GM12891 (cell line): Measurements from ENCODE around the gene BYSL.

DNA sequence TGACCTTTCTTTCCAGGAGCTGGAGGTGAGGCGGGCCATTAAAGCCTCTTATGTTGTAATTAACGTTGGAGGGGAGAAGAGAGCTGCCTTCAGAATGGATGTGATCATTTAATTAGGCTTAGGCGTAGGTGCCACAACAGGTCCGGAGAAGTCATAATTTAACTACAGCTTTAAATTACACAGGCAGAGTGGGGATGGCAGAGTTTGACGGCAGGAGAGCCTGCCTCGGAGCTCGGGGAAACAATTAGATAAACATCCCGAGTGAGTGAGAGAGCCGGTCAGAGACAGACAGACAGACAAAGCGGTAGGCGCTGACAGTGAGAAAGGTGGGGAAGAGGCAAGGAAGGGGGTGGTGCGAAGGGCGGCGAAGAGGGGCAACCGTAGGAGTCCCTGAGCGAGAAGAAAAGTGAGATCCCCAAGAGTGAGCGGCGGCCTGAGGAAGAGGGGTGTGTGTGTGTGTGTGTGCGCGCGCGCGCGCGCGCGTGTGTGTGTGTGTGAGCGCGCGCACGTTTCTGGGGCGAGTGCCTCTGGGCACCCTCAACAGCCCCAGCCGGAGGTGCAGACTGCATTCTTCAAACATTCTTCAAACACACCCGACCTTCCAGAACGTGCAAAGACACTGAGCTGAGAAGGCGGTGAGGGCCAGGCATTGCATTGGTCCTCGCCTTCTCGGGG, 76.4 kb upstream of the FOXP4 start:
- RRBS = no CpG with 5 or more reads among the region's 38 CpGs

DNA sequence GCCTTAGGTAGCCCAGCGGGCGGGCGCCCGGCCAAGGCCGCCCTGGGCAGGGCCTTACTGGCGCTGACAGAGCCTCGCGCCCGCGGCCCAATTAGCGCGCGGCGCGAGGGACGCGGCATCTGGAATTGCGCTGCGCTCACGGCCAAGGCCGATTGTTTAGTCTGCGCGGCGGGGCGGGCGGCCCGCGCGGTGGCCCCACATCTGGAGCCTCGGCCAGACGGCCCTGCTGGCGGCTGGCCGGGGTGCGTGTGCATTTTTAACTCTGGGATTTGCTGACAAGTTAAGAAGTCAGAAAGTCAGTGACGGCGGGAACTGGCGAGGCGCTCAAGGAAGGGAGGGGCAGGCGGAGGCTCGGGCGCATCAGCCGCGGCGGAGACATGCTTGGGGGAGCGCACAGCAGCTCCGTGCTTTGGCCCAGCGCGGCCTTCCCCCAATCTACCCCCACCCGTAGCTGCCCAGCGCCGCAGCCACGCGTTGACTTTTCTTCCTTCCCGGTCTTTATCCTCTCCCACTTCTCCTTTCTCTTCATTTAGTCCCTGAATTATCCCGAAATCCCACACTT, 41.0 kb upstream of the FOXP4 start:
- RRBS = no CpG with 5 or more reads among the region's 55 CpGs

DNA sequence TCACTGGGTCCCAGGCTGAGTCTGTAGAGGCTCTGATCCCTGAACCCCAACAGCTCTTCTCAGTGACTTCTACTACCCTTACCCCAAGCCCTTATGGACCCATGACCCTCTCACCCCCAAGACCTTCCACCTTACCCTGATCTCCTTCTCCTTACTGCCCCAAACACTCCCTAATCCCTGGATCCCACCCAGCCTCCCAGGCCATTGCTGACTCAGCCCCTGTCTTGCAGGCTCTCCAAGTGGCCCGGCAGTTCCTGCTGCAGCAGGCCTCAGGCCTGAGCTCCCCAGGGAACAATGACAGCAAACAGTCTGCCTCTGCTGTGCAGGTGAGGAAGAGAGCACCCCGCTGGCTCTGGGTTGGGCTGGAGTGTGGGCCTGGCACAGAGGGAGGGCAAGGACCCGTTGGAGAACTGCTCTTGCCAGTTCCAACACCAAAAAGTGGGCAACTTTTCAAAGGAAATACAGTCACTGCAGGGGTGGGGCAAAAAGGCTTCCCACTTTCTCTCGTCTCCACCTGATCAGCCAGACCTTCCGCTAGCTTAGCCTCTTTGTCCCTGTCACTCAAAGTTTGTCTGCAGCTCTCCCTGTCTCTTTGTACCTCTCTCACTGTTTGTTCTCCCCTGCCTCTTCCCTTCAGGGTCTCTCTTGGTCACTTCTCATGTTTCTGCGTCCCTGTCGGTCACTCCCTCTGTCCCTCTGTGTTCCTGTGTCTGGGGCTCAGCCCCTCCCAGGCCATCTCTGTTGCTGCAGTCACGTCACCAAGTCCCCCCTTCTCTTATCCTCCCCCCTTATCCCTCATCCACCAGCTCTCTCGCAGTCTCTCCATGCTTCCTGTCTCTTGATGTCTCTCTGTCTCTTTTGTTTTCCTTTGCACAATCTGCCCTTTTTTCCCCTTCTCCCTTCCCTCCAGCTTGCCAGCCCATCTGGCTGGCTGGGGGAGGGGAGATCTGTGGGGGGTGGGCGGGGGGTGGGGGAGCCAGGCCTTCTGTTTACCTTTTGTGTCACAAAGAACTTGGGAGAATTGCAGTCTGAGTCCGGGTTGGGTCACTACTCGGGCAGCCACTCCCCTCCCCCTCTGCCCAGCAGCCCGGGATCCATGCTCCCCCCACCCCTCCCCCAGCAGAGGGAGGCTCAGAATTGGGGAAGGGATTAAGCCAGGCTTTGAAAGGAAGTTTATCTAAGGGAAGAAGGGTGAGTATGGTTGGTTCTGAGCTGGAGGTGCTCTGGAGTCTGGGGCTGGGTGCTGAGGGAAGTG, 32.0 kb downstream of the FOXP4 start:
- RRBS = 79% methylated on average over 3 of the region's 13 CpGs

DNA sequence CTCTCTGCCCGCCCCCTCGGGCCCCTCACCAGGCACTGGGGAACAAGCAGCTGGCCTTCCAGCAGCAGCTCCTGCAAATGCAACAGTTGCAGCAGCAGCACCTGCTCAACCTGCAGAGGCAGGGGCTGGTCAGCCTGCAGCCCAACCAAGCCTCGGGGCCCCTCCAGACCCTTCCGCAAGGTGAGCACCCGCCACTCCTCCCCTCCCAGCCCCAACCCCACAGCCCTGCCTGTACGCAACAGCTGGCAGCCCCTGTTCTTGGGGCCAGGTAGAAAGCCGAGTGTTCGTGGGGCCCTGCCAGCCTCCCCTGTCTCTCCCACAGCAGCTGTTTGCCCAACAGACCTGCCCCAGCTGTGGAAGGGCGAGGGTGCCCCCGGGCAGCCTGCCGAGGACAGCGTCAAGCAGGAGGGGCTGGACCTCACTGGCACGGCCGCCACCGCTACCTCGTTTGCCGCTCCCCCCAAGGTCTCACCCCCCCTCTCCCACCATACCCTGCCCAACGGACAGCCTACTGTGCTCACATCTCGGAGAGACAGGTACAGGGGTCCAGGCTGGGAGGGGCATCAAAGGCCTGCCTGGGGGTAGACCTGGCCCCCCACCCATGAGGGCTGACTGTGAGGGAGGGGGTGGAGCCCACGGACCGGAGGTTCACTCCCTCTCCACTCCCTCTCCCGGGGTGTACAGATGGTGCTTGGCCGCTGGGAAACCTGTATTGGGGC, 41.0 kb downstream of the FOXP4 start:
- RRBS = no CpG with 5 or more reads among the region's 23 CpGs

DNA sequence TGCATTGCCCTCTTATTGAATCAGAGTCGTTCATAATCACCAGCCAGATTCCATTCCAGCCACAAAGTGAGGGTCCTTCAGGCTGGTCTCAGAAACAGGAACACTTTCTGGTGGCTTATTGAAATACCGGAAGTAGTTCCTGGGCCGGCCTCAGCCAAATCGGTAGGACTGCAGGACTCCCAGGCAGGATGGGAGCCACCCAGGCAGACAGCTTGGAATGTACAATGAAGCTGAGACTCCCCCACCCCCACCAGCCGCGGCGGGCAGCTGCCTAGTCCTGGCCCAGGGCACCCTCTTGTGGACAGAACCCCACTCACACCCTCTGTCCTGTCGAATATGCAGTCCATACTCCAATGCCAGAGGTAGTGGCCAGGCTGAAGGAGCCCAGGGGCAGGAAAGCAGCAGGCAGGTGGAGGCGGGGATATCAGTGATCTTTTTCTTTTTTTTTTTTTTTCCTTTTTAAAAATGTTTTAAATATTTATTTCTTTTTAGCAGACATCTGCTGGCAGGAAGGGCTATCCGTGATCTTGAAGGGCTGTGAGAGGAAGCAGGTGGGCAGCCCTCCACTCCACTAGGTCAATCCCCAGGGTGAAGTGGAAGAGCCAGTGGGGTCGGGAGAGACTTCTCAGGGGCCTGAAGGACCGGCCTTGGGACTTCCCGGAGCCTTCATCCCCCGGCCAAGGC, 43.9 kb downstream of the MDFI start:
- RRBS = no CpG with 5 or more reads among the region's 14 CpGs

DNA sequence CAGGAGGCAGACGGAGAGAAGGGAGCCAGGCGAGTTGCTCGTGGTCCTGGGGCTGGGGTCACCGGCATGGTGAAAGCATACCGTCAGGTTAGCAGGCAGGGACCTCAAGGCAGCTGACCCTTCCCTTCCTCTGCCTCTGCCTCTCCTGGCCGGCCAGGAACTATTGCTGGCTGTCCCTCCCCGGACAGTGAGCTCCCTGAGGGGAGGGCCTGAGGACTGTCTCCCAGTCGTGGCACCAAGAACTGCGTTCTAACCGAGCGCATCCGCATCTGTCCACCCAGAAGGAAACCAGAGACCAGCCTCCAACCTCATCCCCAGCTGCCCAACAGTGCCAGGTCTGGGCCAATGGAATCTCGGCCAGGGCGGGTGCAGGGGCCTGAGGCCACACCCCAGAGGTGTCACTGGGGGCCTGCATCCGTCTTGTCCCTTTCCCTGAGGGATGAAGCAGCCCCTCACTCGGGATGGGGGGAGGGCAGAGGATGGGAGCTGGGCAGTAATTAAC, 1.8 kb downstream of the TFEB start:
- RRBS = 1% methylated on average over 6 of the region's 16 CpGs

GRCh38 chr6:41736076-41736452, 656 bp upstream of the TFEB start:
- RRBS = no CpG with 5 or more reads among the region's 3 CpGs

GRCh38 chr6:41740422-41741040, 5.1 kb upstream of the TFEB start:
- RRBS = no CpG with 5 or more reads among the region's 10 CpGs

GRCh38 chr6:41771113-41772003, 8.3 kb downstream of the FRS3 start:
- RRBS = 95% methylated on average over 10 of the region's 29 CpGs

- RRBS = 1% methylated on average over 14 of the region's 49 CpGs
These were observed 730 bp downstream of the USP49 start for GRCh38 chr6:41894120-41895169.

DNA sequence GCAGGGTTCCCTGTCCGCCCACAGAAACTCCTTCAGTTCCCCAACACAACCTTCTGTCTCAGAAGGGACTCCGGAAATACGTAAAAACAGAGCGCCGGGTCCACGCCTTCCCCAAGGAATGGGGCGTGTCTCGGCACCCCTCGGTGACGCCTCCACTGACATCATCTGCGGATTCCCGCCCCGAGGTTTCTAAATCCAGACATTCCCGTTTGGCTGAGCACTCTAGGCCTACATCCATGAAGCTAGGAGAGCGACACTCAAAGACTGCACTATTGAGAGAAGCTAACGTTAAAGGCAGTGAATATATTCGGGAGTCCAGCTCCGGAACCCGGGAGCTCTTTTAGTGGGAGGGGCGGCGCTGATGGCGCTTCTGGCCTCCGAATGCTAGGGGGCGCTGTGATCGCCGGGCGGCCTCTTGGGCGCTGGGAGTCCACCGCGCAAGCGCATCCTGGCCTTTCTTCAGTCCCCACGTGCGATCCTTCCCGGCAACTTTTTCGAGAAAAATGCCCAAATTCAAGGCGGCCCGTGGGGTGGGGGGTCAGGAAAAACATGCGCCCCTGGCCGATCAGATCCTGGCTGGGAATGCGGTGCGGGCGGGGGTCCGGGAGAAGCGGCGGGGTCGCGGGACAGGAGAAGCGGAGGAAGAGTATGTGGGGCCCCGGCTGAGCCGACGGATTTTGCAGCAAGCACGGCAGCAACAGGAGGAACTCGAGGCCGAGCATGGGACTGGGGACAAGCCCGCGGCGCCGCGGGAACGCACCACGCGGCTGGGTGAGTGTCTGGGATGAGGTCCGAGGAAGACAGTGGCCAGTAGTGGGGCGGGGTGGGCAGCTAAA, at the start of gene BYSL:
TSS of gene BYSL (plus strand) at position 440 of the 836 bp plus-strand sequence.
- RRBS = under 1% methylated on average over 21 of the region's 64 CpGs

DNA sequence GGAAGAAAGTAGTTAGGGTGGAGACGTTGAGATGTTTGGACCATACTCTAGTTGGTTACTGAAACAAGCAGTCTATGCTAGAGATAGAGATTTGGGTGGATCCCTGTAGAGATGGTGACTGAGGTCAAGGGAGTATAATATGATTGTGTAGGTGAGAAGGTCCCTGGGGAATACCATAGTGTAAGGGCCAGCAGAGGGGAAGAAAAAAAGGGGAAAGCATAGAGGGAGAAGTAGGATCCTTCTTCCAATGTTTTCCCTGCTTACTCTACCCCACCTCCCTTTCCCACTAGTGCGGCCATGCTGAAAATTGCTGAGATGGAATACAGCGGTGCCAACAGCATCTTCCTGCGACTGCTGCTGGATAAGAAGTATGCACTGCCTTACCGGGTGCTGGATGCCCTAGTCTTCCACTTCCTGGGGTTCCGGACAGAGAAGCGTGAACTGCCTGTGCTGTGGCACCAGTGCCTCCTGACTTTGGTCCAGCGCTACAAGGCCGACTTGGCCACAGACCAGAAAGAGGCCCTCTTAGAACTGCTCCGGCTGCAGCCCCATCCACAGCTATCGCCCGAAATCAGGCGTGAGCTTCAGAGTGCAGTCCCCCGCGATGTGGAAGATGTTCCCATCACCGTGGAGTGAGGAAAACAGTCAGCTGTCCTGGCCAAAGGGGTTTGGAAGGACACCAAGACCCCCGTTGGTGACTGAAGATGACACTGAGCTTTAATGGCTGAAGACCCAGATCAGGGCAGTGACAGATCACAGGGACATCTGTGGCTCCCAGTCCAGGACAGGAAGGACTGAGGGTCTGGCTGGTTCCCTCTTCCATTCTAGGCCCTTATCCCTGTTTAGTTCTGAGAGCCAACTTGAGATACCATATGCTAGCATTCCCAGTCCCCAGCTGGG, 9.3 kb downstream of the CCND3 start:
- RRBS = no CpG with 5 or more reads among the region's 17 CpGs

DNA sequence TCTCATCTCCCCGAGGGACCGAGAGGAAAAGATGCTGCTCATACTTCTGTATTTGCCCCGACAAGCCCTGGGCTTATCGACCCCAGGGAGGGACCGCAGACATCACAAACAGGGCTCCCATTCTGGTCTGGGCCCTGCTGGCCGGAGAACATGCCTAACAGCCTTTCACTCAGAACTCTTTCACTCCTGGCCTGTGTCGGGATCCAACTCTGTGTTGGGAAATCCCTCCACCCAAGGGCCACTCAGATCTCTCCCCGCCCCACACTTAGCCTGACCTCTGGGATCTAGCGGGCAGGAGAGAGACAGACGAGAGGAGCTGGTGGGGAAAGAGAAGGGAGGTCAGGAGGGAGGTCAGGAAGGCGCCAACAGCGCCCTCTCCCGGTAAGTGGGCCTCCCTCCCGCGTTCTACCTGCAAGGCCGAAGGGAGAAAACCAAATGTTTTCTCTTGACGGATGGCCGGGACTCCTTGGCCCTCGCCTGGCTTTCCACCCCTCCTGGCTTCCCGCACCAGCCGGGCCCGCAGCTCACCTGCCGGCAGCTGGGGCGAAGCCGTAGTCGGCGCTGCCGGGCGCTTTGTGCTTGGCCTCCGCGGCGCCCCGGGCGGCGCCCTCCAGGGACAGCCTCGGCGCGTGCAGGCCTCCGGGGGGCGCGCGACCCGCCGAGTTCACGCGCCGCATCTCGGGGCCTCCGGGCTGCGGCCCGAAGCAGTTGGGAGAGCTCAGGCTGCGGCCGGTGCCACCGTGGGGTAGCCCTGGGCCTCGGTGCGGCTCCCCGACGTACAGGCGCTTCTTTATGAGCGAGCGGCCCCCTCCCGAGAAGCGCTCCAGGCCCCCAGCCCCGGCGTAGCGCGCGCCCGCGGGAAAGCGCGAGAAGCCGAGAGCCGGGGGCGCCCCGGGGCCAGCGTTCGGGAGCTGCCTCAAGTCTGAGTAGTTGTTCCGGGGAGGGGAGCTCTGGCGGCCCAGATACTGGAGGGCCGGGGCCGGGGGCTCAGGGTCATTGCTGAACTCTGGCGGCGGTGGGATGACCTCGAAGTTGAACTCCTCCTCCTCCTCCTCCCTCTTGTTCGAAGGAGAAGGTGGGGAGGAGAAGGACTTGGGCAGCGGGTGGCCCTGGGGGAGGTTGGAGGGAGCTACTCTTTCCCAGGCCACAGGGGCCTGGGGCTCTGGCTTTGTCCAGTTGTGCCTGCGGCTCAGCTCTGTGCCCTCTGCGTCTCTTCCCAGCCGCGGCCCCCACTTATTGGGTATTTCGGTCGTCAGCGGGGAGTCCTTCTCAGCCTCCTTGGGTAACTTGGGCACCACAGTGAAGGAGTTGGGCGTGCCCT, 38.0 kb downstream of the C6orf132 start:
- RRBS = 2% methylated on average over 42 of the region's 95 CpGs

- RRBS = 3% methylated on average over 6 of the region's 28 CpGs
These were observed 4.5 kb downstream of the GUCA1A start for GRCh38 chr6:42177420-42178372.

DNA sequence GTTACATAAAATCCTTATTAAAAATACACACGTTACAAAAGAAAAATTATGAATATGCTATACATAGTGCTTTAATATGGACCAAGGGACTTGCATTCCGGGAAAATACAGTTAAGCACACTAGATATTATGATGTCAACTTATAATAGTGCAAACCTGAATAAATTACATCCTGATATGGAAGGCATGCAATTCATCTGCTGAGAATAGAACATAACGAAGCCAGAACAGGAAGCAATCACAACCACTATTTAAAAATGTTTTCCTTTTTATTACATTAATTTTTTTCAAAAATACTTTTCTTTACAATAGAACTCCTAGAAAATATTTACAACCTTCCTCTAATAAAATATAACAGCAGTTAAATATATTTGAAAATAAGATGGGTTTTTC, 7.8 kb upstream of the MRPS10 start:
- RRBS = no CpG with 5 or more reads among the region's 3 CpGs

GRCh38 chr6:42367096-42367739, 84.5 kb downstream of the TRERF1 start:
- RRBS = no CpG with 5 or more reads among the region's 10 CpGs

- RRBS = no CpG with 5 or more reads among the region's 6 CpGs
These were observed 47.3 kb downstream of the TRERF1 start for GRCh38 chr6:42404397-42404896.

GRCh38 chr6:42417516-42418122, 34.1 kb downstream of the TRERF1 start:
- RRBS = no CpG with 5 or more reads among the region's 7 CpGs

DNA sequence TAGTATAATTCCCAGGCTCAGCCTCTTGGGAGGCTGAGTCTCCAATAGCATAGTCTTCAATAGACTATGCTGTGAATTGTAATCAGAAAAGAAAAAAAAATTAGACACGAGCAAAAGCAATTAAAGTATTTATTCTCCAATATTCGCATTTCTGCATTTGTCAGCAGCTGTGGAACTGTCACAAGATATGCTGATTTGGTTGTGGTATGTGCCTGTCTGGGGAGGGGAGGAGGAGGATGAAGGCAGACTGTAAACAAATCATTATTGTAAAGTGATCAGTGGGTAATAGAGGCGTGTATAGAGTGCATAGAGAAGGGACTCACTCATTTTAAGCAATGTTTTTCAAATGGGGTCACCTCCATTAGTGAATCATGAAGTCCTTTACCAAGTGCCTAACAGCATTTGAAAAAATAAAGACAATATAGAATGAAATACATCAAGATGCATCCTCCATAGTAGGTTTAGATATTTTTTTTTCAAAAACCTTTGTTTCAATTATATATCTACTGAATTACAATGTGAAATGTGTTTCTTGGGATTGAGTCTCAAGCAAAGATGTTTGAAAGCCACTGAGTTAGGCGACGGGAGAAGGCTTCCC, 10.0 kb upstream of the BICRAL start:
- RRBS = no CpG with 5 or more reads among the region's 5 CpGs